ENCODE data around the genes CACNB1, RPL19 and FBXL20.

DNA sequence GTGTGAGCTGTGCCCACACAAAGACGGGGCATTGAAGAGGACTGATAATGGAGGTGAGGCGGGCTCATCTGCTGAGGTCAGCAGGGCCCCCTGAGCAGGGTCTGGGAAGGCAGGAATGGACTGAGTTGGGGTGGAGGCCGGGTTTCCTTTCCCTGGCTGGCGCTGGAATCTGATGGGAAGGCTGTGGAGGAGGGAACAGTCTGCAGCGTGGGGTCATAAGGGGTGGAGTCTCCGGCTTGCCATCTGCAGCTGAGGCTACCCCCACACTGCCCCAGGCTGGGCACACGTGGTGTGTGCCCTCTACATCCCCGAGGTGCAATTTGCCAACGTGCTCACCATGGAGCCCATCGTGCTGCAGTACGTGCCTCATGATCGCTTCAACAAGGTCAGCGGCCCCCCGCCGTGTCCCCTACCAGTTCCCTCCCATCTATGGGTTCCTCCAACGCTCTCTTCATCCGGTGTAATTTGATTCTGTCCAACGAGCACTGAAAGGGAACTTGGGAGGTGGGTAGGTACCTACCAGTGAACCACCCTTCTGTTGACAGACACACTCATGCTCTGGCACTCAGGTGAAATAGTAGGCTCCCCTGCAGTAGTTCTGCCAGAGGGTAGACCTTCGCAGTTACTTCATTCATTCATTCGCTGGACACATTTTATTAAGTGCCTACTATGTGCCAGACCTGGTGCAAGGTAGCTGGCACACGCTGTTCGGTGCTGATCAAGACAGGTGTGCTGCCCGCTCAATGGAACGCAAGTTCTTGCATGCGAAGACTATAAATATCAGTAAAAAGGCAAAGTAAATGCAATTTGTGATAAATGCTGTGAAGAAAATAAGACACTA is 2.6 kb downstream of the MLLT6 start:
- RRBS = no CpG with 5 or more reads among the region's 25 CpGs

DNA sequence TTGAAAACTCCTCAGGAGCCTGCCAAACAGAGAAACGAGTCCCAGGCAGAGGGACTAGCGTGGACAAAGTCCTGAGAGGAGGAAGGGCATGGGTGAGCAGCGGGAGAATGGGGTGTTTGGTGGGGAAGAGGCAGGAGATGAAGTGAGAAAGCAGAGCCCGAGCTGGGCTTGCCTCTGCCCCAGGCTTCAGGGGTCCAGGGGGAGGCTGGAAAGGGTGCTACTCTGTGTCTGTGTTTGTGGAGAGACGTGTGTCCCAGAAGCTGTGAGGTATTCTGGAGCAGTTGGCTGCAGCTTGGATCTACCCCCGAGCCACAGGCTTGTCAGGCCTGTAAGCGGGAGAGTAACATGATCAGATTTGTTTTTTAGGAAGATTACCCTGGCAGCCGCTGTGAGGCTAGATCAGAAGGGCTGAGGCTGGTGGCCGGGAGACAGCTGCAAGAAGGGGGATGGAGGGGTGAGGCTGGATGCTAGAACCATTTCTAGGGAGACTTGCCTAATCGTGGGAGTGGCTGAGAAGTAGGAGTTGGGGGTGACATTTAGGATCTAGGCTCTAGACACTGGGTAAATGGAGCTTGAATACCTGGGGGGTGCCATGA is 5.1 kb downstream of the MLLT6 start:
- RRBS = no CpG with 5 or more reads among the region's 10 CpGs

GRCh38 chr17:38716260-38716936 is 11.3 kb downstream of the MLLT6 start:
- RRBS = no CpG with 5 or more reads among the region's 23 CpGs

- RRBS = no CpG with 5 or more reads among the region's 10 CpGs
Measured at GRCh38 chr17:38734090-38734826, 4.1 kb downstream of the CISD3 start.

- RRBS = no CpG with 5 or more reads among the region's 17 CpGs
Measured at GRCh38 chr17:38742460-38743149, 5.5 kb downstream of the PCGF2 start.

DNA sequence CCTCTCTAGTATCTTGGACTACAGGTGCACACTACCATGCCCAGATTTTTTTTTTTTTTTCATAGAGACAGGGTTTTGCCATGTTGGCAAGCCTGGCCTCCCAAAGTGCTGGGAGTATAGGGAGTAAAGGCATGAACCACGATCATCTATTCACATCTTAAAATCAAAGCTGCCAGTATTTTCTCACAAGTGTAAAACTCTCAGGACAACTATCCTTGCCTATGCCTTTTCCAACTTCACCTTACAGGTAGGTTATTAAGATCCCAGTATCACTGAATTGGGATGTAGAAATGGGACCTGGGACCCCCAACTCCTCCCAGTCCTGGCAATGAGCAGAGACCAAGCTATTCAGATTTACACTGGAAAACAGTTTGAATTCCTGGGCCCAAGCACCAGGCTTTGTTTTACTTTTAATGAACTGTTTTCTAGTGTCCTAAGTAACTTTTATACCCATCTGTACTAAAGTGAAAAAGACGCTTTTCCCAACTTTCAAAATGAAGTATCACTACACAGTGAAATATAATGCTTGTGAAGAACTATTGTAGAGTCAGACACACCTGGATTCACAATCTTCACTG is 2.8 kb downstream of the RPL23 start:
- RRBS = no CpG with 5 or more reads among the region's 2 CpGs

DNA sequence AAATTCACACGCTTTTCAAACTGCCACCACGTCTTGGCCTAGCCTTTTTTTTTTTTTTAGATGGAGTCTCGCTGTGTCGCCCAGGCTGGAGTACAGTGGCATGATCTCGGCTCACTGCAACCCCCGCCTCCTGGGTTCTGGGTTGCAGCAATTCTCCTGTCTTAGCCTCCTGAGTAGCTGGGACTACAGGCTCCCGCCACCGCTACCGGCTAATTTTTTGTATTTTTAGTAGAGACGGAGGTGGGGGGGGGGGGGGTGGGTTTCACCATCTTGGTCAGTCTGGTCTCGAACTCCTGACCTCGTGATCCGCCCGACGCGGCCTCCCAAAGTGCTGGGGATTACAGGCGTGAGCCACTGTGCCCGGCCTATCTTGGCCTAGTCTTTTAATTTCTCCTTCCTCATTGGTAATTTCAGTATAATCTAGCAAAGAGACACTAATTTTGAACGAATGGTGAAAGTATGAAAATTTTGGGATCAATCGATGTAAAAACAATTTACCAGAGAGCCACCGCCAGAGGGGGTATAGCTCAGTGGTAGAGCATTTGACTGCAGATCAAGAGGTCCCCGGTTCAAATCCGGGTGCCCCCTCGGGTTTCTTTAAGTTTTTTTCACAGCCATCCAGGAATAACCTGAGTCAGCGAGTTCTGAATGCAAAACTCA is 2.6 kb upstream of the LASP1 start:
- RRBS = no CpG with 5 or more reads among the region's 25 CpGs

DNA sequence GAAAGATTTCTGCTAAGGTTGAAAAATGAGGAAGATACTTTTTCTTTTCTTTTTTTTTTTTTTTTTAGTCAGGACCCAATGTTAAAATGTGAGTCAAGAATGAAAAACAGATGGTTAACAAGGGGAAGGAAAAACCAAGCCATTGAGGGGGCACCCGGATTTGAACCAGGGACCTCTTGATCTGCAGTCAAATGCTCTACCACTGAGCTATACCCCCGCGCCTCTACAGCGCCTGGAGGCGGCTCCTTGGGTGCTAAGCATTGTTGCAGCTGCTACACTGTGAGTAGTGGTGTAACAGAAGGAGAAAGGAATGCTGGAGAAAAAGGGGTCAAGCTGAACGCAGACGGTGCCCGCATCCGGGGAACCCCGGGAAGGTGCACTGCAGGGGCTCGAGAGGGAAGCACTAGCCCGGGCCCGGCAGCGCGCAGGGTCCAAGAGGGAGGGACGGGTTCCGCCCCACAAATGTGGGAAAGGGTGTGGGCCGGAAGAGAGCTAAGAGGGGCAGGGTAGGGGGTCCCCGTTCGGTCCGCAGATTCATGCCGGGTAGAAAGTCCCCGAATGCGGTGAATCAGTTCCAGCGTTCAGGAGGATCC is 615 bp upstream of the LASP1 start:
- RRBS = under 1% methylated on average over 14 of the region's 25 CpGs

DNA sequence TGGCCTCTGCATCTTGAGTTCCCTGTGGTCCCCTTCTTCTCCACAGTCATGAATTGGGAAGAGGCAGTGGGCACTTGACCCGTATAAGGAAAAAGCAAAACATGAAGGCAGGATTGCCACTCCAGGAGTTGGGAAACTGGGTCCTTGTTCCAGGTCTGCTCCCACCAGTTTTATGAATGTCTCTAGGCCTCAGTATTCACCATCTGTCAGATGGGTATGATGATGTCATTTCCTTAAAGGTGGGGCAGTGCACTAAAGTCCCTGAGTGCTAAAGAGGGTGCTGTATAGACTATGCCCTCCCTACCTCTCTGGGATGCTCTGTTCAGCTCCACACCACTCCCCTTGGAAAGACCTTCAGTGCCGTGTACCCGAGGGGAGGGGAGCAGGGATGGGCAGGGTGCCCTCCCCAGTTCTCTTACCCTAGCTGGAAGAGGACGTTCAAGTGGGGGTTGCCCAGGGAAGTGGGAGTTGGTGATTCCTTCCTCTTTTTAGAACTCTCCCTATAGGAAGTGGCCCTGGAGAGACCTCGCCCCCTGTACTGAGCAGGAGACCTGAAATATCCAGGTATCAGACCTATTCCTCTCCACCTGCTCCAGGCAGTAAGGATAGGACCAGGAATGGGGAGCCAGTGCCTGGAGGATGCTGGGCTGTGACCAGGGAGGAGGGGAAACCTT is 2.2 kb downstream of the LASP1 start:
- RRBS = no CpG with 5 or more reads among the region's 5 CpGs

DNA sequence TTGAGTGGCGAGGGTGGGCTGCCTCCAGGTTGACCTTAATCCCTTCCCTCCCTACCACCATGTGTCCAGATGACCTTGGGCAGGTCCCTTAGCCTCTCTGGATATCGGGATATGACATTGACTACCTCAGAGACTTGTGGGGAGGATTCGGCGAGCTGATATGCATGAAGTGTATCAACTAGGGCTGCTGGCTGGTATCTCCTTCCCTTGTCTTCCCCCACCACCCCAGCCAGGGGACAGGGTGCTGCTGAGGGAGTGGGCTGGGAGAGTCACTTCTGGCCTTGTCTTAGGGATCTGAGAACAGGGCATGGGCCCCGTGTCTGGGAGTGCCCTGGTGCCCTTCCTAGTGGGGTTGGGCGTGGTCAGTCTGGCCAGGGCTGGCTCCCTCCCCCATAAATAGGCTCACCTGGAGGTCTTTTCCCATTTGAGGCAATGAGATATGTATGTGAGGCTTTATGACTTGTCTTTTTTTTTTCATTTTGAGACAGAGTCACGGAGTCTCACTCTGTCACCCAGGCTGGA is 41.5 kb downstream of the LASP1 start:
- RRBS = no CpG with 5 or more reads among the region's 7 CpGs

- RRBS = no CpG with 5 or more reads among the region's 6 CpGs
Measured at GRCh38 chr17:39014433-39014926, 47.3 kb upstream of the FBXO47 start.

DNA sequence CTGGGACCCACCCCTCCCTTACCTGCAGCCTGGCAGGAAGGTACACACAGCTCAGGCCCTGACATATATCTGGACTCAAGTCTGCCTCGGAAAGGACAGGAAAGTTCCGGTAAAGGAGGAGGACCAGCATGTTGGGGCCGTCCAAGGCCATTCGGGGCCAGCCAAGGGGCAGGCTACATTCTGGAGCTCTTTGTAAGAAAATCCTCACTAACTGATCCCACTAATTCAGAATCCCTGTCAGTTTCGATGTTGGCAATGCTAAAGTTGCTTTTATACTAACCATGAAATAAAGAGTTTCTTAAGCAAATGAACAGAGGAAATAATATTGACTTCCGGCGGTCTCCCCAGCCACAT is 54.9 kb downstream of the PLXDC1 start:
- RRBS = no CpG with 5 or more reads among the region's 7 CpGs

GRCh38 chr17:39144313-39144658 is 7.2 kb downstream of the PLXDC1 start:
- RRBS = no CpG with 5 or more reads among the region's 8 CpGs

DNA sequence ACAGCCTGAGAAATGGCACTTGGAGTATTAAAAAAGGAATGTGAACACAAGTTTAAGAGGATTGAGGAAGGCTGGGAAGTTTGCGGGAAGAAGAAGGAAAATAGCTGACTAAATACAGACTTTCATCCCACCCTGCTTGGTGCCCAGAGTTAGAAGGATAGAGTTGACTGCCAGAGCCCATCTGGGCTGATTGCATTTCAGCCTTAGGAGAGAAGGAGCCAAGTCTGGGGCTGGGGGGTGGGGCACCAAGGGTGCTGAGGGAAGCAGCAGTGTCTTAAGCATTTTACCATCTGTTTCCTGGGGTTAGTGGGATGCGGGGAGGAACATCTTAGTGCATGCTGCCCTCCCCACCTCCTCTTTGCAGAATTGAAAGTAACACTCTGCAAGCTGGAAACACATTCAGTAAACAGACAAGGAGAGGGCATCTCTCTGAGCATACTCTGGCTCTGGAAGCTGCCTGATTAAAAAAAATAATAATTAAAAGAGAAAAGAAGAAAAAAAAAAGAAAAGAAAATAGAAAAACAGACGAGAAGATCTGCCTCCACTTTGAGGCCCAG is 1.5 kb upstream of the ARL5C start:
- RRBS = no CpG with 5 or more reads among the region's 3 CpGs

DNA sequence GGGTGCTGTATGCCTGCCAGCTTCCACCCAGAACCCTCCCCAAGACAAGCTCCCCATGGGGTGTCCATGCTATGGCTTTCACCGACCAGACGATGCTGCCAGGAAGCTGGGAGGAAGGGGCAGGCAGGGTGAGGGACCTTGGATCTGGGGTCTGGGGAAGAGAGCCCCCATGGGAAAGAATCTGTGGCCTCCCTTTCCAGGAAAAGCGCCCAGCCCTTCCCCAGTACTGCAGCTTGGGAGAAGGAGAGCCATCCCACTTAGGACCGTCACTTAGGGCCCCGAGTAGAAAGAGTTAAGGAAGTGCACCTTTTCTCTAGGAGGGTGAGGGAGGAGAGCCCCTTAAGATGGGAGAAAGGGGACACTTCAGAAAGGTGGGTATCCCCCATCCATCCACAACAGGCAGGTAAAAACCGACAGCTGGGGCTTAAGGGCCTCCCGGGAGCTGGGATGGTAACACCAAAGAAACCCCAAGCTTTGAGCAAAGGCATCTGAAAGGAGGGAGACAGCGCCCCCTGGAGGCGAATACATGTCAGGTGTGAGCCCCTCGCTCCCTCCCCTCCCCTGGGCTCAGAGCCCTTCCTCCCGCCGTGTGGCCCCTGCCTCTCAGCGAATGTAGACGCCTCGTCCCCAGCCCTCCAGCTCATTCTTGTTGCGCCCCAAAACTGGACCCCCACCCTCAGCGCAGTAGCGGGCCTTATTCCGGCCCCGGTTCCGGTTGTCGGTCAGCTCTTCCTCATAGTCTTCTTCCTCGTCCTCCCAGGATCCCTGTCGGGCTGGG is 8.8 kb upstream of the ARL5C start:
- RRBS = no CpG with 5 or more reads among the region's 24 CpGs

DNA sequence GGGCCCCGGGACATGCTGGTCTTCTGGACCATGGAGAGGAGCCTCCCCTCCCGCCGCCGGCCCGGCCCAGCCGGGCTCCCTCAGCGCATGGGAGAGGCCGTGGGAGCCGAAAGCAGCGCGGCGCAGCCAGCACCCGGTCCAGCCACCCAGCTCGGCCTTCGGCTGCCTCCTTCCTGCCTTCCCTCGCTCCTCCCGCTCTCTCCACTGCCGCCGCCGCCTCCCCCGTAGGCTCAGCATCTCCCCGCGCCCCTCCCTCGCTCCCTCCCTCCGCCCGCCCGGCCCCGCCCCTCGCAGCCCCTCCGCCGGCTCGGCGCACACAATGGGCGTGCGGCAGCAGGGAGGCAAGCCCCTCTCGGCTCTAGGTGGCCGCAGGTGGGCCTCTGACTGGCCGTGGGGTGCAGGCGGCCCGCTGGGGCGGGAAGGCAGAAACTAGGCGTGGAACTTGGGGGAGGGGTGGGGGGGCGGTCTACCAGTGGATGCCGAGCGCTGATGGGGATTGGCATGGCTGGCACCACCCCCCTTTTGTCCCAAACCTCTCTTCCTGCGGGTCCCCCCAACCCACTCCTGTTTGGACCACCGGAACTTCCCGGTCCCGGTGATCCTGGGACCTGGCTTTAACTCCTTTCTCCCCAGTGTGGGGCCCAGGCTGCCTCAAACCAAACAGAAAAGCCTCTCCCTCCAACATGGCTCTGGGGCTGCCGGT is at the start of gene CACNB1:
TSS of gene CACNB1 (minus strand) at position 206 of the 703 bp plus-strand sequence.
- RRBS = 2% methylated on average over 14 of the region's 50 CpGs

- RRBS = under 1% methylated on average over 18 of the region's 56 CpGs
Measured at GRCh38 chr17:39200125-39201149, at the start of gene RPL19. Gene RPL19 (plus strand): TSS chr17:39200283.

GRCh38 chr17:39207086-39207322 is 6.9 kb downstream of the RPL19 start:
- RRBS = no CpG with 5 or more reads among the region's 4 CpGs

DNA sequence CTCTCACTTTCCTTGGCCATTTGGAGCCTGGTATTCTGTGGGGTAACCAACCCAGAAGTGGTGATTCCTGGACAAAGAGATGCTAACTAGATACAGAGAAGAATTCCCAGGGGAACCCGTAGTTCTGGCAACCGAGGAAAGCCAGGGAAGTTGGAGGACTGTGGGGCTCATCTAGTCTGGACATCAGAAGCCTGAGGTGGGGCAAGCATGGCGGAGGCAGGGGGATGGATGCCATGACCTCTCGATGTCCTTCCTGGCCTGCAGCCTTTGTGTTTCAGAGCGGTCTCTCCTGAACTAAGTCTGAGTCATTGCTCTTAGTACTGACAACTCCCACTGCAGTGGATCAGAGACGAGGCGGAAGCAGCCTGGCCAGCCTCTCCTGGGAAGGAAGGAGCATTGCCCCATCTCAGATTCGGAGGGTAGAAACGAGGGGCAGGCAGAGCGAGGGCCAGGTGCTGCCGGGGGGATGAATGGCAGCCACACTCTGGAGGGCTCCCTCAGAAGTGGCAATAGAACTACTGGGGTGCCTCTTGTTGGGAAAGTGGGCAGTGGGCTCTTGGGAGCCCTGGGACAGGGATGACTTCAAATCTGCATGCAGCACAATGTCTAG is 3.5 kb upstream of the STAC2 start:
- RRBS = no CpG with 5 or more reads among the region's 11 CpGs

DNA sequence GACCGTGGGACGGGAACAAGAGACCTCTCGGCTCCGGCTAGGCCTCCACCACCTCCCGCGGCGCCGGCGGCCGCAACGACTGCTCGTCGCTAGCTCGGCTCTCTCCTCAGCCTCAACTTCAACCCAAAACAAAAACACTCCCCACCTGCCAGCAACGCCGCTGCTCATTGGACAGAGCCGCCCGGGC is at the start of gene FBXL20:
TSS of gene FBXL20 (minus strand) at position 106 of the 187 bp plus-strand sequence.
- RRBS = 2% methylated on average over 14 of the region's 18 CpGs

All from hTERT-HM (cell line).